OCI-LY7 (cell line): ENCODE measurements around a stretch of chr12.

GRCh38 chr12:113507162-113507611, 35.5 kb upstream of the LHX5 start:
- PRO-cap = no peak
- RAMPAGE, long total RNA = no peak

- PRO-cap = no peak
- RAMPAGE, long total RNA = no peak
Measured at GRCh38 chr12:114238803-114239179, 167.2 kb downstream of the TBX5 start.

- PRO-cap = no peak
- RAMPAGE, long total RNA = no peak
Measured at GRCh38 chr12:114446996-114447479, 41.1 kb upstream of the TBX5 start.

GRCh38 chr12:114611341-114611818, 72.6 kb downstream of the TBX3 start:
- PRO-cap = no peak
- RAMPAGE, long total RNA = no peak

DNA sequence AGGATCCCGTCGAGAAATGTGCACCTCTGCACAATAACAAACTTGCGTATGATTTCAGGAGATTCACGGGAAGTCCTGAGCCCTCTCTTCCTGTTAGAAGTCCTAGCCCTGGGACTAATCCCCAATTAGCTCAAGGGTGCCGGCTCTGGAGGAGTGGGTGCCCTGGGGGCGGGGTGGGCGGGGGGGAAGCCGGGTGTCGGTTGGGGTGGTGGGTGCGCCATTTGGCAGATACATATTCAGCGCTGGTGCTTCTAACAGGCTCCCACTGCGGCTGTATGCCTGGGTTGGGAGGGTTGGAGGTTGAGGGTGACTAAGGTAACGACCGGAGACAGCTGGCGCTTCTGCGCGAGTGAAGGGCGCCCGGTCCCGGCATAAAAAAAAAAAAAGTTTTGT, 19.4 kb downstream of the TBX3 start:
- PRO-cap = no peak
- RAMPAGE, long total RNA = no peak

- PRO-cap = no peak
- RAMPAGE, long total RNA = no peak
Measured at GRCh38 chr12:114697928-114698398, 14.0 kb upstream of the TBX3 start.

GRCh38 chr12:114736496-114737078, 52.6 kb upstream of the TBX3 start:
- PRO-cap = no peak
- RAMPAGE, long total RNA = no peak

DNA sequence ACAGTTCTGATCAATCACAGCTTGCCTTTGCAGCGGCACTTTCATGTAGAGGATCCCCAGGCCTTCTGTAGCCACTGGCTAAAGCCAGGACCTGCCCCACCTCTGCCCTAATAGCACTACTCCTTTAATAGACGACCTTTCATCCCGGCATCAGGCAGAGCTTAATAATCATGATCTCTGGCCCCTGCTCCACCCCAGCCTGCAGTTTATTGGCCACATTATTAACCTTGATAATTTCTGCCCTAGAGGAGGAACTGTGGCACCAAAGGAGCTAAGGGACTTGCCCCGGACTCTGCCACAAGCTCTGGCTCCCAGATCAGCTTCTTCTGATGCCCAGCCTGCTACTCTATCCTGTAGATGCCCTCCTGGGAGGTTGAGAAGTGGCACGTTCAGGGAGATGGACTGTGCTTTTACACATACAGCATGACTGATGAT, 142.3 kb upstream of the TBX3 start:
- PRO-cap = no peak
- RAMPAGE, long total RNA = no peak

GRCh38 chr12:115871571-115872212, 405.8 kb downstream of the MED13L start:
- PRO-cap = no peak
- RAMPAGE, long total RNA = no peak

DNA sequence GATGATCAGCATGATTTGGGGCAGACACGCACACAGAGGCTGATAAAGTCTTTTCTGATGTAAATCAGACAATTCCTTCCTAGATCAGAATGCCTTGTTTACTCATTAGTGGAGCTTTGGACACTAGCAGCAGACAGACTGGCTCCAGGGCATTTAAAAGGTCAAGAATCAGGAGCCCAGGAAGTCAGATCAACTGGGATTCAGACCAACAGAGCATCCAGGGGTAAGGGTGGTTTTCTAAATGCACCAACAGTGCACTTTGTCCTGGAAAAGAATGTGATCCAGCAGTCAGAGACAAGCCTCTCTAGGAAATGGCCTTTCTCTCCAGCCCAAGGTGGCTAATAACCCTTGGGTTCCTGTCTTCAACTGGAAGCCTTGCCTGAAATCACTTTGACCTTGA, 405.3 kb downstream of the MED13L start:
- PRO-cap = no peak
- RAMPAGE, long total RNA = no peak

GRCh38 chr12:116202107-116203444, 74.9 kb downstream of the MED13L start:
- PRO-cap = no peak
- RAMPAGE, long total RNA = no peak

- PRO-cap = no peak
- RAMPAGE, long total RNA = no peak
Measured at GRCh38 chr12:116264514-116265375, 12.7 kb downstream of the MED13L start.

DNA sequence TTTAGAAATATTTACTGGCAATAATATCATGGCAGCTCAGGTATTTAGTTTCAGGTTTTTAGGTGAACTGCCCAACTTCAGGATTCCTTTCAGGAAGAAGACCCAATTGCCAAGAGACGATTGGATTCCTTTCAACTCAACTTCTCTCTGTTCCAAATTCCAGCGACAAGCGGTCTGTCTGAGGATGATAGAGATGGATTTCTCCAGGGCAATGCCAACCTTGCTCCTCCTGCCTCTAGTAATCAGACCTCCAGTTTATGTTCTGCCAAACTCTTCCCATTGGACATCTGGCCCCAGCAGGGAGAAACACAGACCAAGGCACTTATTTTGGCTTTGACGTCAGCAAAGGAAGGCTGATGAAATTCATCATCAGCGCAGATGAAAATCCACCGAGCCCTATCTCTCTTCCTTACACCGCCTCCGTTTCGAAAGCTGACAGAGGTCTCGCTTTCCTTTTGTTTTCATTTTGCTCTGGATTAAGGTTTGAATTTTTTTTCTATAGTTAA, 35.6 kb upstream of the MED13L start:
- PRO-cap = no peak
- RAMPAGE, long total RNA = no peak

- PRO-cap = no peak
- RAMPAGE, long total RNA = no peak
Measured at GRCh38 chr12:116318023-116319227, 40.9 kb upstream of the MED13L start.

GRCh38 chr12:116368382-116368844, 90.9 kb upstream of the MED13L start:
- PRO-cap = no peak
- RAMPAGE, long total RNA = no peak

DNA sequence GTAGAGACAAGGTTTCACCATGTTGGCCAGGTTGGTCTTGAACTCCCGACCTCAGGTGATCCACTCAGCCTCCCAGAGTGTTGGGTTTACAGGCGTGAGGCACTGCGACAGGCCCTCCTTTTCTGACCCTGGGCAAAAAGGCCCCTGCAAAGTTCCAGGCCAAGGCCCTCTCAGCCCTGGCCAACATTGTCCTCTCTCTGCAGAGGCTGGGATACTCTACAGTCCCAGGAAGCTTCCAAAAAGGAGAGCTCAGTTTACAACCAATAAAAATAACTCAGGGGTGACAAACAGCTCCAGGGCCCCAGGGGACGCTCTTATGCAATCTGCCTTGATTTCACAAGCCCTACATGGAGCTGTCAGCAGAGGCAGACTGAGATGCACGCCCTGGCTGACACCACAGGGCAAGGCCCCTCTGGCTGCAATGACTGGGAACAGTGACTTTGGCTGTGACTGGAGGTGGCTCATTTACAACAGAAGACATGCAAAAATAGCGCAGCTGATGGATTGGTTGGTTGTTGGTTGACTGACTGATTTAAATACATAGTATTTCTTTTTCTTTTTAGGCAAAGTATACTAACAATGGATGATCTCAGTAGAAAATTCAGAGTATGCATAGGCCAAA, 129.0 kb upstream of the MED13L start:
- PRO-cap = no peak
- RAMPAGE, long total RNA = no peak

DNA sequence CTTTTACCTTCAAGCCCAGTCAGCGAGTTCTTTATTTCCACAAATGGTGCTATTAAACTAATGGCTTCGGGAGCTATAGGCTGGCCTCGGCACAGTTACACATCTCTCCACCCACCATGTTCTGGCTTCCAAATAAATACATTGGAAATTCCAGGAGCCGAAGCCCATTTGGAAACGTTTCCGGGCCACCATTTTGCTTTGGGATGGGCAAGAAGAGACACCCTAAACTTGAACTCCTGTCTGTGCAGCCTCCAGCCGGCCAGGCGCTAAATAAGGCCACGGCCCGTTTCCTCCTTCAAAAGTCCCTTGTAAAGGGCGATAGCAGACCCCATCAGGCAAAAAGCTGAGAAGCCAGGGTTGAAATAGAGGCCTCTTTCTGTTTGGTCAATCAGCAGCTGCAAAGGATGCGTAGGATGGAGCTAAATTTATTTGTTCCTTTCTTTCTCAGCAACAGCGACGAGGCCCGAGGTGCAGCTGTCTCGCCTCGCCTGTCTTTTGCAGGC, 320 bp upstream of the MAP1LC3B2 start:
- PRO-cap = no peak
- RAMPAGE, long total RNA = no peak

DNA sequence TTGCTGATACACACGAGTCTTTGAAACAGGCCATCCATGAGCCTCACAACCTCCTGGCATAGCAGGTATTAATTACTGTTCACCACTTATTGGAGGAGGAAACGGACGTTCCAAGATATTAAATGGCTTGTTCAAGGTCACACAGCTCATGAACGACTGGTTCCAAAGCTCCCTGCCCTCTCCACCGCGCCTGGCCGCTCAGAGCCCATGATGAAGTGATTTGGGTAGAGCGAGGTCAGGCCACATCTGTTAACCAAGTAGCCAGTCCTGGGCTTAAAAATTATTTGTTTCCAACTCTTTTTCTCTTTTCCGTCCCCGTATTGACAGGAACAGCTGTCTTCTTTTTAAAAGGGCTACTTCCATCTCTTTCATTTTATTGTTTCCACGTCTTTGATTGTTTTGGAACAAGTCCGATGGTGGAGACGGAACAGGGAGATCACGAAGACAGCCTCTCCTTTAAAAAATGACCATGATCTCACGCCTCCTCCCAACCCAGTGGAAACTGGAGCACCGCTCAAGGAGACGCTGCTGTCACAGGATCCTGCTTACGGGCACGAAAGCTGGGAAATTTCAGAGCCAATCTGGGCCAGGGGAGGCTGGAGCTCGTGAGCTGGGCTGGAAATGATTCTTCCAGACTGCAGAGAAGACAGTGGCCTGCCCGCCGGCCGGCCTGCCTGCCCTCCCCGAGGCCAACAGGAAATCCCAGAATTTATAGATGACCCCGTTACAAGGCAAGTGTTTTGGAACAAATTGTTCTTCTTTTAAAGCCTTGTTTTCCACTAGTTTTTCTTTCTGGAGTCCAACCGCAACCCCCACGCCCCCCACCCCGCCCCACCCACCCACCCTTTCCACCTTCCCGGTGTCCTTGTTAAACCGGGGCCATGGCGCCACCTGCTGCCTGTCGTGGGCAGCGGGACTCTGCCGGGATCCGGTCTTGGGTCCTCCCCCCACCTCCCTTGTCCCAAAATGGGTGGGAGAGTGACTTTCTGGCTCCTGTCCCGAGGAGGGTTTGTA, 40.1 kb downstream of the MAP1LC3B2 start:
- PRO-cap = no peak
- RAMPAGE, long total RNA = no peak

DNA sequence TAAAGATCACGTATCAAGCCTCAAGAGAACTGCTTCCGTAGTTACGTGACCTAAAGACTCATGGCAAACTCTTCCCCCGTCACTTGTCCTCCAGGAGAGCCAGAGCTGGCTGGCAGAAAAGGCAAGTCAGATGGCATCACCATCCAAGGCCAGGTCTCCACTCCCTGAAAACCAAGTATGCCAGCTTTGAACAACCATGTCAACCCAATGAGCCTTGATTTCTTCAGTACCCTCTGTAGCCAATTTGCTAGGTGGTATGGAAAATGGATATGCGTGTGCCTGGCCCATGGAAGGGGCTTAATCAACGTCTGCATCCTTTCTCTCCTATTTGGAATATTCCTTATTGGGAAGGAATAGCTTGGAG, 40.8 kb downstream of the MAP1LC3B2 start:
- PRO-cap = no peak
- RAMPAGE, long total RNA = no peak

DNA sequence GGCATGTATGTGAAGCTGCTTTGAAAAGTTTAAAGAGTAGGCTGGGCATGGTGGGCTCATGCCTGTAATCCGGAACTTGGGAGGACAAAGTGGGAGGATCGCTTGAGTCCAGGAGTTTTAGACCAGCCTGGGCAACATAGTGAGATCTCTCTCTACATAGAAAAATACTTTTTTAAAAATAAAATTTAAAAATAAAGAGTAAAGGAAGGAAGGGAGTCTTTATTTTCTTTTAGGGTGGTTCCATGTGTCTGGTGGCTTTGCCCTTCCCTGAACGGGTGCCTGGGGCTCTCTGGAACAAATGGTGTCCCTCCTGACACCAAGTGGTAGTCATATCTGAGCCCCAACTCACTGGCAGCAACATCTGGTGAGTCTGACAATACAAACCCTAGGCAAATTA, 42.0 kb downstream of the MAP1LC3B2 start:
- PRO-cap = no peak
- RAMPAGE, long total RNA = no peak